Measurements from ENCODE around the gene UBE2L3.

- RRBS: no CpG with 5 or more reads among the region's 46 CpGs
CAGE:
- cytosol, long polyA plus RNA: start-site peak on the plus strand at chr22:21567716-21567720, 307 reads
- long polyA plus RNA: start-site peak on the plus strand at chr22:21567713-21567720, 358 and 310 reads in 2 replicates
- nucleus, long polyA plus RNA: start-site peak on the plus strand at chr22:21567714-21567720, 177 reads
These were observed at the start of gene UBE2L3 for GRCh38 chr22:21567438-21567982. Gene UBE2L3 (plus strand): TSS chr22:21567714.

GRCh38 chr22:21593806-21595055 is 26.7 kb downstream of the UBE2L3 start:
- RRBS: no CpG with 5 or more reads among the region's 10 CpGs
CAGE:
- cytosol, long polyA plus RNA: no peak
- long polyA plus RNA: no peak
- nucleus, long polyA plus RNA: no peak

GRCh38 chr22:21626894-21627529 is 2.8 kb downstream of the YDJC start:
- RRBS: no CpG with 5 or more reads among the region's 9 CpGs
CAGE:
- cytosol, long polyA plus RNA: no peak
- long polyA plus RNA: no peak
- nucleus, long polyA plus RNA: no peak

- RRBS: 94% methylated on average over 1 of the region's 26 CpGs
CAGE:
- cytosol, long polyA plus RNA: no peak
- long polyA plus RNA: no peak
- nucleus, long polyA plus RNA: no peak
These were observed 32.8 kb downstream of the PPIL2 start for GRCh38 chr22:21698233-21699379.

- RRBS: no CpG with 5 or more reads among the region's 8 CpGs
CAGE:
- cytosol, long polyA plus RNA: no peak
- long polyA plus RNA: no peak
- nucleus, long polyA plus RNA: no peak
These were observed 33.9 kb downstream of the YPEL1 start for GRCh38 chr22:21701520-21702305.

GRCh38 chr22:21734648-21734912 is 1.0 kb downstream of the YPEL1 start:
CAGE:
- cytosol, long polyA plus RNA: no peak
- long polyA plus RNA: no peak
- nucleus, long polyA plus RNA: no peak

DNA sequence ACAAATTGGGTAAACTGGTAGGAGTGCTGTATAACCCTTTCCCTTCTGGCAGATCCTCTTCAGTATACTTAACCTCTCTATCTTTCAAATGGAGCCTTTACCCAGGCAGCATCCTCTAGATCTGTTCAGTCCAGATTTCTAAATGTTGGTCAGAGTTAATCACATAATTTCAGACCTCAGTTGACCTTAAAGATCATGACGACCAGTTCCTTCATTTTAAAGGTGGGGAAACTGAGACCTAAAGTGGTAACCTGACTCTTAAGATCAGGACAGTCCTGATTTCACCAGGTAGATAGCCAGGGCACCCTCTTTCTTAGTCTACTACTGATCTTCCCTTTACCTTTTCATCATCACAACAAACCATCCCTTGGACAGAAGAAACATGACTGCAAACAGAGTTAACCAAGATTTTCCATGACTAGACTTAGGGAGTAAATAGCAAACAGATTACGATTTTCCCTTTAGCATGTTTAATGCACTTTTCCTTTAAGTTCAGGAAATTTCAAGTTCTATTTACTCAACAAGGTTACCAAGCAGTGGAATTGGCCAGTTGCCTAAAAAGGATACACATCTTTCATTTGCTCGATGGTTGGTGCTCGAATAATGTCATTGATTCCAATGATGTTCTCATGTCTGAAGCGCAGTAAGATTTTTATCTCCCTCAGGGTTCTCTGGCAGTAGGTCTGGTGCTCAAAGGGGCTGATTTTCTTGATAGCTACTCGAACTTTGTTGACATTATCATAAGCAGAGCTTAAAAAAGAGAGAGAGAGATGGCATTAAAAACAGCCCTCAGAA is 60.2 kb downstream of the MAPK1 start:
- RRBS: no CpG with 5 or more reads among the region's 6 CpGs
CAGE:
- cytosol, long polyA plus RNA: no peak
- long polyA plus RNA: no peak
- nucleus, long polyA plus RNA: no peak

DNA sequence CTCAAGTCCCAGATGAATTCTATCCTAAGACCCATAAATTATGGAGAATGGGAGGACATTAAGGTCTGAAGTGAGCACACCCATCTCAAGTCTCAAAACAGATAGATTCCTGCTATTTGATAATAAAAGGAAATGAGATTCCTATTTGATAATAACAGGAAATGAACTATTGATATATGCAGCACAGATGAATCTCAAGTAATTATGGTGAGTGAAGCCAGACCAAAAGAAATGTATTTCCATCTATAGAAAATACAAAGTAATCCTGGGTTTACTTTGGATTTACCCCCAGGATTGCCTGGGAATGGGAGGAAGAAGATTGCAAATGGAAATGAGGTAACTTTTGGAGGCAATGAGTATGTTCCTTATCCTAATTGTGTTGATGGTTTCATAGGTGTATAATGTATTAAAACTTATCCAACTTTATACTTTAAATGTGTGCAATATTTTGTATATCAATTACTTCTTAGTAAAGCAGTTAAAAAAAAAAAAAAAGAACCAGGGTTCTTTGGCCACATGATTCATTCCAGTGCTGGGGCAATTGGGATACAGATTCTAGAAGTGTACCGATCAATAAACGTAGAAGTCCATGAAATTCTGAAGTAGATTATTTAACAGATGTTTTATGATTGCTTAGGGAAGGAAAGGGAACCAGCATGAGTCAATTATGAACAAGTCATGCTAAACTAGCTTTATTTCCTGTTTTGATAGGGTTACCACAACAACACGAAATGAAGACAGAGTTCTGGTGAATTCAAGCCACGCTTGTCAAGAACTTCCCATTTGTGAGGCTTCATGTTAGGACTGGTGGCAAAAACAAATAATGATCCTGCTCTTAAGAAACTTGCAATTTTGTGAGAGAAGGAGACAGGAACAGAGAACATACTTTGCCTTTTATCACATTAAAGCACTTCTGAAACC is 51.1 kb downstream of the MAPK1 start:
- RRBS: no CpG with 5 or more reads among the region's 4 CpGs
CAGE:
- cytosol, long polyA plus RNA: no peak
- long polyA plus RNA: no peak
- nucleus, long polyA plus RNA: no peak

- RRBS: no CpG with 5 or more reads among the region's 5 CpGs
CAGE:
- cytosol, long polyA plus RNA: no peak
- long polyA plus RNA: no peak
- nucleus, long polyA plus RNA: no peak
These were observed 12.1 kb downstream of the PPM1F start for GRCh38 chr22:21940430-21941074.

DNA sequence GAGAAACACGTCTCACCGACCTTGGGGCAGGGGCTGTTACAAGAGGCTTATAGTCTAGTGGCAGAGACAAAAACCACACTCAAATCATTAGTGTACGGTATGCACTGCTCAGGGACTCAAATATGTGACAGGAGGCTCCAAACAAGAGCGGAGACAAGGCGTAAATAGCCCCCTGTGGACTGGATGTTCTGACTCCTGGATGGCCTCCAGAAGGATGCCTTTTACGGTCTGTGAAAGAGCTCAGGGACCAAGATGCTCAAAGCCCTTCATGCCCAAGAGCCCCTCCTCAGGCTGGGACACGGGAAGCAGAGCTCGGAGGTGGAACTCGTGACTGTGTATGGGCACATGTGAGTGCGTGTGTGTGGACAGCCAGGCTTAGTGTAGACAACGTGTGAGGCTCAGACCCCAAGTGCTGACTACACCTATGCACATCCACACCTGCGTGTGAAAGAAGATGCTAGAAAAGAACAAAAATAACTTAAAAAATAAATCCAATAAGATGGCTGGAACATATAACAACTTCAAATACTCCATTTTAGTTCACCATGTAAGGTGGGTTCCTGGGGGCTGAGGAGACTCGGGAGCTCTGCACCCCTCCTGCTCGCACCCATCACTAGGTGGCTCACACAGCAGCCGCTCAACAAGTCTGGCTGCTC is 9.6 kb downstream of the PPM1F start:
- RRBS: no CpG with 5 or more reads among the region's 15 CpGs
CAGE:
- cytosol, long polyA plus RNA: no peak
- long polyA plus RNA: no peak
- nucleus, long polyA plus RNA: no peak

GRCh38 chr22:21961703-21962290 is 9.1 kb upstream of the PPM1F start:
- RRBS: no CpG with 5 or more reads among the region's 9 CpGs
CAGE:
- cytosol, long polyA plus RNA: no peak
- long polyA plus RNA: no peak
- nucleus, long polyA plus RNA: no peak

DNA sequence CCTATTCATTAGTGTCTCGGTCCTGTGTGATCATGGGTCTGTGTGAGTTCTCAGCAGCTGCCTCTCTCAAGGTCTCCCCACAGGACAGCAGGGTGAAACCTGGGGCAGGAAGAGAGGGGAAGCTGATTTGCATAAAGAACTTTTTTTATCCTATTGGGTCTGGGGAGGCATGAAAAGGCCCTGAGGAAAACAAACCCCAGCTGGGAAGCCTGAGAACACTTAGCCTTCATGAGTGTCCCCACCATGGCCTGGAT is 115.9 kb upstream of the TOP3B start:
- RRBS: no CpG with 5 or more reads among the region's 1 CpG
CAGE:
- cytosol, long polyA plus RNA: no peak
- long polyA plus RNA: no peak
- nucleus, long polyA plus RNA: no peak

GRCh38 chr22:22123818-22124205 is 120.8 kb upstream of the VPREB1 start:
- RRBS: no CpG with 5 or more reads among the region's 12 CpGs
CAGE:
- cytosol, long polyA plus RNA: no peak
- long polyA plus RNA: no peak
- nucleus, long polyA plus RNA: no peak

- RRBS: no CpG with 5 or more reads among the region's 7 CpGs
CAGE:
- cytosol, long polyA plus RNA: start-site peak on the minus strand at chr22:22285891-22285936, 12 reads
- long polyA plus RNA: no peak
- nucleus, long polyA plus RNA: start-site peak on the minus strand at chr22:22285817-22285907, 240 reads
These were observed 40.7 kb downstream of the VPREB1 start for GRCh38 chr22:22284919-22286101.

GRCh38 chr22:22369785-22370451 is 125.3 kb downstream of the VPREB1 start:
- RRBS: no CpG with 5 or more reads among the region's 4 CpGs
CAGE:
- cytosol, long polyA plus RNA: no peak
- long polyA plus RNA: no peak
- nucleus, long polyA plus RNA: no peak

DNA sequence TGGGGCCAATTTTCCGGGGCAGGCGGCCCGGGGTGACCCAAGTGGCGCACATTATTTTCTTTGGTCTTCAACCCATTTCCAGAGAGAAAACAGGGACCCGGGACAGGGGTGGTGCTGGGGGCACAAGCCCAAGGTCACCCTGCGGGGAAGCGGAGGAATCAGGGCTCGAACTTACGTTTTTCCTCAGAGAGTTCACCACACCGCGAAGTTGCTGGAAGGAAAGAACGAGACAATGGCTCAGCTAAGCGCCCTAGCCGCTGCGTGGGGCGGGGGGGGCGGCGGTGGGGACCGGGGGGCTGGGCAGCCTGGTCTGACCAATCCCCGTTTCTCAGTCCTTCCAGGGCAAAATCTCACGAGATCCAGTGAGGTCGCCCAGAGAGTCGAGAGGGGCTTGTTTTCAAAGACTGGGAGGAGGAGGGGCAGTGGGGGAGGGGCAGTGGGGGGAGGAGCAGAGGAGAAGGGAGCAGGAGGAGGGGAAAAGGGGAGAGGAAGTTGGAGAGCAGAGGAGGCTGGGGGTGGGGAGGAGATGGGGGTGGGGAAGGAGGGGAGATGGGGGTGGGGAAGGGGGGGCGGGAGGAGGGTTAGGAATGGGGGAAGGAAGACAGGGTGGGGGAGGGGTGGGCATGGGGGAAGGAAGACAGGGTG is 1.6 kb downstream of the PRAME start:
- RRBS: no CpG with 5 or more reads among the region's 24 CpGs
CAGE:
- cytosol, long polyA plus RNA: no peak
- long polyA plus RNA: no peak
- nucleus, long polyA plus RNA: no peak

- RRBS: no CpG with 5 or more reads among the region's 16 CpGs
CAGE:
- cytosol, long polyA plus RNA: no peak
- long polyA plus RNA: no peak
- nucleus, long polyA plus RNA: no peak
These were observed 13.3 kb downstream of the IGLL5 start for GRCh38 chr22:22900734-22901492.

DNA sequence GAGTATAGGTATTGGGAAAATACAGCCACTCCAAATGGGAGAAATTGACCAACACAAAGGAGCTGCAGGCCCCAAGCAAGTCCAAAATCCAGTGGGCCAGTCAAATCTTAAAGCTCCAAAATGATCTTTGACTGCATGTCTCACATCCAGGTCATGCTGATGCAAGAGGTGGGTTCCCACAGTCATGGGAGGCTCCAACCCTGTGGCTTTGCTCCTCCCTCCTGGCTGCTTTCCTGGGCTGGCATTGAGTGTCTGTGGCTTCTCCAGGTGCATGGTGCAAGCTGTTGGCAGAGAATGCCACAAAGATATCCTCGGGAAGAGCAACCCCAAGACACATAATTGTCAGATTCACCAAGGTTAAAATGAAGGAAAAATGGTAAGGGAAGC is 80.7 kb downstream of the IGLL5 start:
- RRBS: no CpG with 5 or more reads among the region's 1 CpG
CAGE:
- cytosol, long polyA plus RNA: no peak
- long polyA plus RNA: no peak
- nucleus, long polyA plus RNA: no peak

DNA sequence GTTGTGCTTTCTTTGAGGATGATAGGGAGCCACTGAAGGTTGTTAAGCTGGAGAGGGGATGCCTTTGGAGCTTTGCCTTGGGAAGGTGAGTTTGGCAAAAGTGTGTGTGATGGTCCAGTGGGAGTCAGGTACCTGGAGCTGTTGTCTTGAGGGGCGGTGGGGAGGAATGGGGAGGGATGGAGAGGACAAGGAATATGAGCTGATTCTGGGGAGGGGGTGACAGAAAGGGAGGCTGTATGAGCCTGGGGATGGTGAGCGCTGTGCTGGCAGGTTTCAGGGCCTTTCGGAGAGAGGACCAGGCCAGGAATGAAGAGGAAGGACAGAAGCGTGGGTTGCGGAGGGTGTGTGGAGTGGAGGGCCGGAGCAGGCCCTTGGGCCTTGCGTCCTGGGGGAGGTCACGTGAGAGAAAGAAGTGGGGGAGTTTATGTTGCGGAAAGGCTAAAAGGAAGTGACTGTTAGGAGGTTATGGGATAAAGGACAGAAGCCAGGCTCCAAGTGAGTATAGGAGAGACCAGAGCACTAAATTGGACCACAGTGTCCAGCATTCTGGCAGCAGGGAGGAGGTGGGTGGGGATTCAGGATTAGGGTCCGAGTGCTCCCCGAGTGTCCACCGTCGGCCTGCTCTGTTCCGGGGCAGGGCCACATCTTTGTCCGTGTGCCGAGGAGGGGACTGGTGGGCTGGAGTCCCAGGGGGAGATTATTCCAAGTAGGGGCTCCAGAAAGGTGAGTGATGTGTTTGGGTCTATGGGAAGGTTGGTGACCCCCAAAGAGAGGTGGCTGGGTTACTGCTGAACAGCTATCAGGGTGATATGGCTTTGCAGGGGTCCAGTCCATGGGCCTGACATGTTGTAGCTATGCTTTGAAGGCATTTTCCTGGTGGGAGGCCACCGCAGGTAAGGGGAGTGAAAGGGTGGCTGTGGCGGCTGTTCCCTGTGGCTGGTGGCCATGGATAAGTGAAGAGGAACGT is 17.6 kb downstream of the BCR start:
- RRBS: no CpG with 5 or more reads among the region's 19 CpGs
CAGE:
- cytosol, long polyA plus RNA: no peak
- long polyA plus RNA: no peak
- nucleus, long polyA plus RNA: start-site peak on the plus strand centred at position 297 of the sequence, 424 bp wide, 16 reads

- RRBS: 100% methylated on average over 3 of the region's 37 CpGs
CAGE:
- cytosol, long polyA plus RNA: no peak
- long polyA plus RNA: no peak
- nucleus, long polyA plus RNA: no peak
These were observed 87.7 kb downstream of the BCR start for GRCh38 chr22:23267526-23268803.